Mesenchymal stem cell of Wharton's jelly (primary cell): ENCODE measurements around the gene GATA6.

DNA sequence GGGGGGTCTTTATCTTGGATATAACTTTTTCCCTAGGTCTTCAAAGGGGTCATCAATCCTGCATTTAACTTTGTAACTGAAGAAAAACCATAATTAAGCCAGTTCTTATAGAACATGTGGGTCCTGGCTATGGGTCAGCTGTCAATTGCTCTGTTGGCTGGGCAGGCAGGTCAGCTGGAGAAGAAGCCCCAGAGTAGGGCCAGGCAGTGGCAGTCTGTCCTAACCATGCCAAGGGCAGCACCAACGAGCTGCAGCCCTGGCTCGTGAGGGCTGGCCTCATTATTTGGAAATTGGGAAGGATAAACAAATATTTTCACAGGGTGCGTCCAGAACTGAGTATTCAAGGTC, 87.9 kb downstream of the GREB1L start:
- CAGE, long polyA plus RNA, result no peak

GRCh38 chr18:21529412-21529987, 71.0 kb downstream of the ESCO1 start:
- CAGE, long polyA plus RNA, result no peak

GRCh38 chr18:21599902-21600016, 745 bp downstream of the ESCO1 start:
- CAGE, long polyA plus RNA, result no peak

DNA sequence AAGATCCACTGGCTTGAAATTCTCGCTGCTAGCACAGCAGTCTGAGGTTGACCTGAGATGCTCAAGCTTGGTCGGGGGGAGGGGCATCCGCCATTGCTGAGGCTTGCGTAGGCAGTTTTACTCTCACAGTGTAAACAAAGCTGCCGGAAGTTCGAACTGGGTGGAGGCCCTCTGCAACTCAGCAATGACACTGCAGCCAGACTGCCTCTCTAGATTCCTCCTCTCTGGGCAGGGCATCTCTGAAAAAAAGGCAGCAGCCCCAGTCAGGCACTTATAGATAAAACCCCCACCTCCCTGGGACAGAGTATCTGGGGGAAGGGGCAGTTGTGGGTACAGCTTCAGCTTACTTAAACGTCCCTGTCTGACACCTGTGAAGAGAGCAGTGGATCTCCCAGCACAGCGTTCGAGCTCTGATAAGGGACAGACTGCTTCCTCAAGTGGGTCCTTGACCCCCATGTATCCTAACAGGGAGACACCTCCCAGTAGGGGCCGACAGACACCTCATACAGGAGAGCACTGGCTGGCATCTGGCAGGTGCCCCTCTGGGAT, 4.9 kb upstream of the MIB1 start:
- CAGE, long polyA plus RNA, result no peak

DNA sequence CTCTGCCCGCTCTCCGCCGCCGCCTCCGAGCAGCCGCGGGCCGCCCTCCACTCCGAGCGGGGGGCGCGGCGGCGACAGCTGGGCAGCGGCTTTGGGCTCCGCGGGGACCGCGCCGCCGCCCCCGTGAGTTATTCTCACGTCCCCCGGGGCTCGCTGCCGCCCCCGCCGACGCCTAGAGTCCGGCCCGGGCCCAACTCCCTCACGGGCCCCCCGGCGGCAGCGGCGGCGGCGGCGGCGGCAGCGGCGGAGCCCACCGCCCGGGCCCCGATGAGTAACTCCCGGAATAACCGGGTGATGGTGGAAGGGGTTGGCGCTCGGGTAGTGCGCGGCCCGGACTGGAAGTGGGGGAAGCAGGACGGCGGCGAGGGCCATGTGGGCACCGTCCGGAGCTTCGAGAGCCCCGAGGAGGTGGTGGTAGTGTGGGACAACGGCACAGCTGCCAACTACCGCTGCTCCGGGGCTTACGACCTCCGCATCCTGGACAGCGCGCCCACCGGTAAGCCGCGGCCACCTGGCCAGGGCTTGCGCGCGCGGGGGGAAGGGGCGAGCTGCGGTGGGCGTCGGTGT, 808 bp downstream of the MIB1 start:
- CAGE, long polyA plus RNA, result no peak

- CAGE, long polyA plus RNA, result no peak
These were observed 32.9 kb downstream of the MIB1 start for GRCh38 chr18:21773405-21774028.

- CAGE, long polyA plus RNA, result no peak
These were observed 127.3 kb downstream of the MIB1 start for GRCh38 chr18:21867567-21868666.

- CAGE, long polyA plus RNA, result no peak
These were observed 1.7 kb upstream of the GATA6 start for GRCh38 chr18:22167494-22168230.

- CAGE, long polyA plus RNA, result no peak
These were observed at the start of gene GATA6 for GRCh38 chr18:22169182-22169951. GATA6 (plus strand) TSS chr18:22169589.

DNA sequence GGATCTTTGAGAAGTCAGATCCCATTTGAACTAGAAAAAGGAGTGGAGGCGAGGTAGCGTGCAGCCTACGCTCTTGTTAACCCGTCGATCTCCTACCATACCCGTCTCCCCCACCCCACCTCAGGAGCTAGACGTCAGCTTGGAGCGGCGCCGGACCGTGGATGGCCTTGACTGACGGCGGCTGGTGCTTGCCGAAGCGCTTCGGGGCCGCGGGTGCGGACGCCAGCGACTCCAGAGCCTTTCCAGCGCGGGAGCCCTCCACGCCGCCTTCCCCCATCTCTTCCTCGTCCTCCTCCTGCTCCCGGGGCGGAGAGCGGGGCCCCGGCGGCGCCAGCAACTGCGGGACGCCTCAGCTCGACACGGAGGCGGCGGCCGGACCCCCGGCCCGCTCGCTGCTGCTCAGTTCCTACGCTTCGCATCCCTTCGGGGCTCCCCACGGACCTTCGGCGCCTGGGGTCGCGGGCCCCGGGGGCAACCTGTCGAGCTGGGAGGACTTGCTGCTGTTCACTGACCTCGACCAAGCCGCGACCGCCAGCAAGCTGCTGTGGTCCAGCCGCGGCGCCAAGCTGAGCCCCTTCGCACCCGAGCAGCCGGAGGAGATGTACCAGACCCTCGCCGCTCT, 1.7 kb downstream of the GATA6 start:
- CAGE, long polyA plus RNA, result no peak

GRCh38 chr18:22176369-22177569, 7.4 kb downstream of the GATA6 start:
- CAGE, long polyA plus RNA, result no peak

DNA sequence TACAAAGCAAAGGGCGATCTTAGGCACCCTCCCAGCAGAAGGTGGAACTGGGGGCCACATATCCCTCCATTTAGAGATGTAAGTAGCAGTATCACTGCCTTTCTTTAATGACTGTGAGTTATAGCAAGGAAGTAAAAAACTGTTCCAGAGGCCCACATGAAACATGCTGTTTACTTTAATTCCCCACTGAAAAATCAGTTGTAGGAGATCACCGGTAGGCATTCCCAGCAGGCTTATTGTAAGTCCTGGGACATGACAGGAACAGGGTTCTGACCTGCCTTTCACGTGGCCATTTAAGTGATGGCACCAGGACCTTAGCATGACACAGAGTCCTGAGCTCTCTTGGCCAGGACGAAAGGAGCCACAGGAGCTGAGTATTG, 16.8 kb downstream of the GATA6 start:
- CAGE, long polyA plus RNA, result no peak

DNA sequence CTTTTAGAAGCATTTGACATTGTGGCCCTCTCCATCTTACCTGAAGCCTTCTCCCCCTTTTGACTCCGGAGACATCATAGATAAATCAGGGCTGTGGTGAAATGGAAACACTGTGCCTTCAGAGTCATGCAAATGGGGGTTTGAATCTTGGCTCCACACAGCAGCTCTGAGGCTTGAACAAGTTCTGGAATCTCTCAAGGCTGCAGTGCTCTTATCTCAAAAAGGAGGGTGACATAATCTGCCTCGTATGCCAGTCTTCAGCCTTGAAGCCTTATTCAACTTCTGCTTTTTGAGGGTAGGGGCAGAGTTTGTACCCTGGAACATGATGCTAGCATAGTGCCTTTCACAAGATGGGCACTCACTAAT, 42.2 kb downstream of the GATA6 start:
- CAGE, long polyA plus RNA, result no peak

DNA sequence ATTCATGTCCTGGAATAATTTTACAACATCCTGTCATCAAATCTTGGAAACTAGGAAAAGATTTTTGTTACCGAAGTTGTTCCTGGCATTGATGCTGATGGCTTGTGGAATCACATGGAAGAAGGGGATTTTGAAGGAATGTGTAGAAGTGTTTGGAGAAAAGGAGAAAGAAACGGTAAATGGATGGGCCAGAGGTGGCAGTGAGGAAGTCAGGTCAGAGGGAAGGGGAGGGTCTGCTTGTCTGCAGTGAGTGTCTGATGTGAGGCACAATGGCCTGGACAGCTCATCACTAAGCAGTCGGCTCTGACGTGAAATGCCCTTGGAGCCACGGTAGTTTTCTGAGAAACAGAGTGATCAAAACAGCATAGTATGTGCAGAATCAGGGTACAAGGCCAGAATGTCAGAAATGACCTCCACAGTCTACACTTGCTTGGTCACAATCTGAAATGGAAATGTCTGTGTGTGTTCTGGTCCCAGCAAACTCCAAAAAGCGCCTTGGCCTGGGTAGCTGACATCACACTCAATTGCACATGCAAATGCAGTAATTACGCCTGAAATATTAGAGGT, 95.6 kb downstream of the CTAGE1 start:
- CAGE, long polyA plus RNA, result no peak

GRCh38 chr18:22490641-22490973, 72.9 kb upstream of the CTAGE1 start:
- CAGE, long polyA plus RNA, result no peak

DNA sequence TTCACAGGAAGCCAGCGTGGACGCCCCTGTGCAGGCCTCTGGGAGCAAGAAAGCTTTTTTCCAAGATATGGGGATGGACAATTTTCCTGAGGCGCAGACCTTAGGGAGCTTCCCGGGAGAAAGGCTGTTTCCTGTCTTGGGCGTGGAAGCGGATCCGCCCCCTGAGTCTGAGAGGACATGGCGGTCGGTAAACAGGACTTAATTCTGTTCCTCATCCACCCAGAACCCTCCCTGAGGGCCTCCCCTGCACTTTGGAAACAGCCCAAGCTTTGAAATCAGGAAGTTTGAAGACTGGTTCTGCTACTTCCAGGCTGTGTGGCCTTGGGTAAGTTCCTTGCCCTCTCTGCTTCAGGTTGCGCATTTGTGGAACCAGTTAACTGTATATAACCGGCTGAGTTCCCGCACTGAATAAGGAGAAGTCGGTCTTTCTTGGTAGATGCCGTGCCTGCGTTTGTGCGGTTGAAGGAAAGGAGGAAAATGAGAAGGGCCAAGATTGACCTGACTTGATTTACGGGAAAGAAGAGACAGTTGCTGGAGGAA, 29.4 kb upstream of the CABLES1 start:
- CAGE, long polyA plus RNA, result no peak

DNA sequence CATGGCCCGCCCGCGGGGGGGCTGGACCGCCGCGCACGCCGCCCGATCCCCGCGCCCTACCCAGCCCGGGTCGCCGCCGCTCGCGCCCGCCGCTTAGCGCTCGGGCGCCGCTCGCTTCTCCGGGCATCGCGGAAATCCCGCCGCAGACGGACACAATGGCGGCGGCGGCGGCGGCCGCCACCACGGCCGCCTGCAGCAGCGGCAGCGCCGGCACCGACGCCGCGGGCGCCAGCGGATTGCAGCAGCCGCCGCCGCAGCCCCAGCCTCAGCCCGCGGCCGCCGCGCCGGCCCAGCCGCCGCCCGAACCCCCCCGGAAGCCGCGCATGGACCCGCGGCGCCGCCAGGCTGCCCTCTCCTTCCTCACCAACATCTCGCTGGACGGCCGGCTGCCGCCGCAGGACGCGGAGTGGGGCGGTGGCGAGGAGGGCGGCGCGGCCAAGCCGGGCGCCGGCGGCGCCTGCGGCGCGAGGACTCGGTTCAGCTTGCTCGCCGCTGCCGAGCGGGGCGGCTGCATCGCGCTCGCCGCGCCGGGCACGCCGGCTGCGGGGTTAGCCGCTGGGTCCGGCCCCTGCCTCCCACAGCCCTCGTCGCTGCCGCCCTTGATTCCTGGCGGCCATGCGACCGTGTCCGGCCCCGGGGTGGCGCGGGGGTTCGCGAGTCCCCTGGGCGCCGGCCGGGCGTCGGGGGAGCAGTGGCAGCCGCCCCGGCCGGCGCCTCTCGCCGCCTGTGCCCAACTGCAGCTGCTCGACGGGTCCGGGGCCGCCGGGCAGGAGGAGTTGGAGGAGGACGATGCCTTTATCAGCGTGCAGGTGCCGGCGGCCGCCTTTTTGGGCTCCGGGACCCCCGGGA, 547 bp downstream of the CABLES1 start:
- CAGE, long polyA plus RNA, result no peak

- CAGE, long polyA plus RNA, result no peak
These were observed 59.0 kb downstream of the CABLES1 start for GRCh38 chr18:23194040-23194867.

GRCh38 chr18:23519954-23520731, 16.8 kb downstream of the RMC1 start:
- CAGE, long polyA plus RNA, result no peak

GRCh38 chr18:23525733-23526401, 22.6 kb downstream of the RMC1 start:
- CAGE, long polyA plus RNA, result no peak